Measurements from ENCODE around the gene IRX4.

DNA sequence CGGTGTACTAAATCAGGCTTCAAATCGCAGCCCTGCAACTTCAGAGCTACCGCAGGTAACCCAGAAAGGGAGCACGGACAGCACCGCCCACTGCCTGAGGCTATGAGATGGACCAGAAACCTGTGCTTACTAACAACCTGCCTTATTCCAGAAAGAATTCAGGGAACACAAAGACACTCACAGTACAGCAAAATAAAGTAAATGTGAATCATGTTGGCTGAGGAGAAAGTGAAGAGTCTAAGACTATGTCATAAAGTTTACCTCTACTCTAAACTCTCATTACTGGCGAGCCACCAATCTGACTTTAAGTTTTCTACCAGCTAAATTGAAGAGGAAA, 106.0 kb upstream of the LPCAT1 start:
- PRO-cap: no peak
- RAMPAGE, long total RNA: no peak

- PRO-cap: no peak
- RAMPAGE, long total RNA: no peak
Measured at GRCh38 chr5:1724857-1725636, 74.6 kb downstream of the MRPL36 start.

DNA sequence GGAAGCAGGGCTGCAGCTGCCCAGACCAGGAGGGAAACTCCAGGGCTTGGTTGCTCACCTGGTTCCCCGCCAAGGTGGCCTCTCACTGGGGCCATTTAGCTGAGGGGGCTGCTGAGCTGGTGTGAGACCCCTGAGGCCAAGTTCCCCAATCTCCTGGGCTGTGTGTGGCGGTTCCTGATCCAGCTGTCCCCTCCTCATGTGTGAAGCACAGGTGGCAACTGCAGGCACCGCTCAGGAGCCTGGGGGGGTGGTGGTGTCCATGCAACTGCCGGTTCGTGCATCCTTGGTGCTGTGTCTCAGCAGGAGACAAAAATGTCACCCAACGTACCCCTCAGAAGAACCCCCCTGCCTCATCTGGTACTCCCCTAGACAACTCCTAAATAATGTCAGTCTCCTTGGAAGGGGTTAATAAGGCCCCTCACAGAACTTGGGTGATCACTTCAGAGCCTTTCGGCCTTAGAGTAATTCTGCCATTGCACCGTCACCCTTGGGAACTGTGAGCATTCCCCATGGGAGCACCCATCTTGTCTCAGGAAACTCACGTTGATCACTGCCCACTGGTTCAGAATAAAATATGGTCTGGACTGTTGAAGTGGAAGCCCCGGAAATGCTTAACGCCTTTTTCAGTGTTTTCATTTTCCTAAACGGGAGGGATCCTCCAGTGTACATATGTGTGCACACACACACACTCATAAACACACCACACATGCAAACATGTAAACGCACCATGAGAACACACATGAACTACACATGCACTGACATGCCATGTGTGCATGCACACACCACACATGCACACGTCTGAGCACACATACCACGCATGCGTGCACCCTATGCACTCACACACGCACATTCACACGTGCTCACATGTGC, 17.4 kb downstream of the MRPL36 start:
- PRO-cap: no peak
- RAMPAGE, long total RNA: no peak

- PRO-cap: no peak
- RAMPAGE, long total RNA: no peak
Measured at GRCh38 chr5:1798647-1799724, 651 bp downstream of the MRPL36 start.

DNA sequence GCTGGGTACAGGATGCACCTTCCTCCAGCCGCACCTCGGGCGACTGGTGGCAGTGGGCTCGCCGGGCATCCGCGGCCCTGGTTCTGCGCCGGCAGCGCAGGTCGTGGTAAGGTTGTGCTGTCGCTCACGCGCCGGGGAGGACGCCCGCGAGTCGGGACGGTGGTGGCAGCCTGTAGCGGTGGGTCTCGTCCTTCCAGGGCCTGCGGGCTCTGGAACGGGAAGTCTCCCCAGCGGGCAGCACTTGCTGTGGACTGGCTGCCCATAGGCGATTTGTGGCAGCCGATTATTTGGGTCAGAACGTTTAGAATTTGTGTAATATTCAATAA, 315 bp downstream of the NDUFS6 start:
- PRO-cap: no peak
- RAMPAGE, long total RNA: no peak

- PRO-cap: no peak
- RAMPAGE, long total RNA: no peak
Measured at GRCh38 chr5:1882822-1883617, at the start of gene IRX4. TSS of gene IRX4 (minus strand) at chr5:1882925.

- PRO-cap: no peak
- RAMPAGE, long total RNA: no peak
Measured at GRCh38 chr5:1883618-1884082, 925 bp upstream of the IRX4 start.

DNA sequence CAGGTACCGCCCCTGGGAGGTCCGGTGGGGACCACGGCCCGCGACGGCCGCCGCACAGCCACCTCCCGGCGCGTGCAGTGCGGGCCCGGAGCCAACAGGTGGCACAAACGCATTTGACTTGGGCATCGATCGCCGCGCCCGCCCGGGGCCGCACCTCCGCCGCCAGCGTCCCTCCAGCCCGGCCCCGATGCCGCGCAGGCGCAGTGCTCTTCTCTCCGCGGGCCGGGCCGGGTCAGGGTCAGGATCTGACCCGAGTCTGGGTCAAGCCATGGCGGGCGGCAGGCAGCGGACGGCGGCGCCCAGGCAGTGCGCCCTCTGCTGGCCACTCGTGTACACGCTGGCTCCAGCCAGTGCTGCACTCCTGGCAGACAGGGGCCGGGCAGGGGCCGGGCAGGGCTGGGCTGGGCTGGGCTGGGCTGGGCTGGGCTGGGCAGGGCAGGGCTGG, 155.8 kb upstream of the IRX4 start:
- PRO-cap: no peak
- RAMPAGE, long total RNA: no peak

DNA sequence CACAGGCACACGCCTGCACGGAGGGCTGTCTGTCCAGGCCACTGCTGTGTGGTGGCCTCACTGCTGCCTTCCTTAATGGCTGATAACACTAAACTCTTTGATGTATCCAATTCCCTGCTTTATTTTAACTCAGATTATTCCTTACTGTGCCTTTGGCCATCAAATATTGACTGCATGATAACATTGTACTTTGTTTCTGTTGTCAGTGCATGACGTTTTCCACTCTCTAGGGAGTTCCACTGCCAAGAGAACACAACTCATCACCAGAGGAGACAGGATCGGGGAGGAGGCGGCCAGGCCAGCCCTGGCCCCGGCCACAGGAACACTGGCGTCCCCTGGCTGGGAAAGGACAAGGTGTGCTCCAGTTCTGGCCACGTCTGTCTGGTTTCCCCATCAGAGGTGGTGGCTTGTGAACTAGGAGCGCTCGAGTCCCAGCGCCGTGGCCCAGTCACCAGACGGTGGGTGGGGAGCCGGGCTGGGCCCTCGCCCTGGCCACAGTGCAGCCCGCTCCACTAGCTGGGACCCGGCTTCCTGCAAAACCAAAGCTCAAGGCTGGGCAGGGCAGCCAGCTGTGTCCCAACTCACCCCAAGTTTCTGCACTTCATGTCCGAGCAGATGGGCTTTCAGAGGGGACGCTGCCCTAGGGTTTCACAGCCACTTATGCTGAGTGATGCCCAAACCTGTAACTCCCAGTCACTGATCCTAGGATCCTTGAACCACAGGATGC, 211.9 kb upstream of the IRX4 start:
- PRO-cap: no peak
- RAMPAGE, long total RNA: no peak

- PRO-cap: no peak
- RAMPAGE, long total RNA: no peak
Measured at GRCh38 chr5:2749174-2749920, 2.1 kb downstream of the IRX2 start.

- PRO-cap: unidirectional peak, minus-strand start at chr5:3287537
- RAMPAGE, long total RNA: no peak
Measured at GRCh38 chr5:3287409-3287650, 308.3 kb upstream of the IRX1 start.

GRCh38 chr5:5271805-5272230, 131.7 kb downstream of the ADAMTS16 start:
- PRO-cap: no peak
- RAMPAGE, long total RNA: no peak

- PRO-cap: unidirectional peak, minus-strand start at chr5:5532942
- RAMPAGE, long total RNA: no peak
Measured at GRCh38 chr5:5532810-5533161, 110.3 kb downstream of the ICE1 start.

DNA sequence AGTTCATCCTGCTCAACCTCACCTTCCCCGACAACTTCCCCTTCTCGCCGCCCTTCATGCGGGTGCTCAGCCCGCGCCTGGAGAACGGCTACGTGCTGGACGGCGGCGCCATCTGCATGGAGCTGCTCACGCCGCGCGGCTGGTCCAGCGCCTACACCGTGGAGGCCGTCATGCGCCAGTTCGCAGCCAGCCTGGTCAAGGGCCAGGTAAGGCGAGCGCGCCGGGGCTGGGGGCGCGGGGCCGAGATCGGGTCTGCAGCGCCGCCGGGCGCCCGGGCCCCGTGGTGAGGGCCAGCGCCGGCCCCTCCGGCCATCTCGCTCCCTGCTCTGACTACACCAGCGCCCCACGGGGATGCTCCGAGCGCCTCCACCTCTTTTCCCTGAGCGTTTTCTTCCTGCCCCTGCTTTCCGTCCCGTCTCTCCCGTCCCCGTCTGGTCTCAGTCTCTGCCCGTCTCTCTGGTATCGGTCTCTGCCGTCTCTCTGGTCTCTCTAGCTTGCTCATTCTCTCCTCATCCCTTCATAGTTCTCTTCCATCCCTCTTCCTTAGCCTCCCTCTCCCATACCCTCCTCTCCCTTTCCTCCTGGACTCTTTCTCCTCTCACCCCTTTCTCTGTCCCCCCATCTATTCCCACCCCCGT, 502 bp downstream of the UBE2QL1 start:
- PRO-cap: no peak
- RAMPAGE, long total RNA: no peak

DNA sequence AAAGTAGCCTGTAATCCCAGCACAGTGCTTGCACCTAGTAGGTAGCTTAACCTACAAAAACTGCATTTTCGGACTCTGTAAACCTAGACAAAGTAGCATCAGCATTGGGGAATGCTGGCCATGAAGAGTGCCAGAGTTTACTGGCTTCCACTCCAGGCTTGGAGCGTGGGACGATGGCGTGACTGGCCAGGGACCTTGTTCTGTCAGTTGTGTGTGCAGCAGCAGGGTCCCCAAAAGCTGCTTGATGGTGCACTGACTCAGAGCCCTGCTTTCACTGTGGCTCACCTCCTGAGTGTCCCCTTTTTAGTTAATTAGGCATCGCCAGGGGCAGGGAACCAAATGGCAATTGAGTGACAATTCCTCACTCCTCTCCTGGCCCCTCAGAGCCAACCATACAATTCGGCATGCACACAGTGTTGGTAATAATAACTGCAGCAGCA, 4.0 kb downstream of the UBE2QL1 start:
- PRO-cap: no peak
- RAMPAGE, long total RNA: no peak

DNA sequence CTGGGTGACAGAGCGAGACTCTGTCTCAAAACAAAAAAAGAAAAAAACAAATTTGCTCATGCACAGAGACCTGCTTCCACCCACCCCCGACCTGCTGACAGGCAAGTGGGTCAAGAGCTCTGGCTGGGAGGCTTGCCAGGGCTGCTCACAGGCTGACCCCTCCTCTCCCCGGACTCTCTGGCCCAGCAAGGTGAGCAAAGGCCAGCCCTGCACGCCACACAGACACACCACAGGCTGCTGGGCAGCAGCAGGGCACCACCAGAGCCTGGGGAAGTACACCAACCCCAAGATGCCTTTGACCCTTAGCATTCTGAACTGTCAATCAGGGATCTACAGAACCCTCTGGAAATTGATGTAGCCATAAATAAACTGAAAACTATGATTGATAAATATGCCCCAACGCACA, 29.2 kb downstream of the NSUN2 start:
- PRO-cap: no peak
- RAMPAGE, long total RNA: no peak

- PRO-cap: no peak
- RAMPAGE, long total RNA: no peak
Measured at GRCh38 chr5:6656355-6656878, 23.2 kb downstream of the SRD5A1 start.

- PRO-cap: no peak
- RAMPAGE, long total RNA: no peak
Measured at GRCh38 chr5:6832881-6833535, 119.8 kb downstream of the TENT4A start.

DNA sequence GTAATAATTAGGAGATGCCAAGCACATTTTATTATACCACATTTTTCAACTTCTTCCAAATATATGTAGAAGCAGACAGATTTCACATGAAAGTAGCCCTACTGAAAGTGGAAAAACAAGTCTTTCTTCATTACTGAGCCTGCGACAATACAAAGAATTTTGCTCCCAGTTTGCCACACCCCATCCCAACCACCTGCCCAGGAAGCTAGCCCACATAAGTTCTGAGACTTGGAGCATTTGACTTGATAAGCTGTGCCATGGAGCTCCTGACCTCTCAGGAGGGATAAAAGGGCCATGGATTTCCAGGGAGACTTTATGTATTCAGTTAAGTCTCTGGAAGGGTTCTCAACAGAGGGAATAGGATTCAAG, 249.0 kb upstream of the ADCY2 start:
- PRO-cap: no peak
- RAMPAGE, long total RNA: no peak

DNA sequence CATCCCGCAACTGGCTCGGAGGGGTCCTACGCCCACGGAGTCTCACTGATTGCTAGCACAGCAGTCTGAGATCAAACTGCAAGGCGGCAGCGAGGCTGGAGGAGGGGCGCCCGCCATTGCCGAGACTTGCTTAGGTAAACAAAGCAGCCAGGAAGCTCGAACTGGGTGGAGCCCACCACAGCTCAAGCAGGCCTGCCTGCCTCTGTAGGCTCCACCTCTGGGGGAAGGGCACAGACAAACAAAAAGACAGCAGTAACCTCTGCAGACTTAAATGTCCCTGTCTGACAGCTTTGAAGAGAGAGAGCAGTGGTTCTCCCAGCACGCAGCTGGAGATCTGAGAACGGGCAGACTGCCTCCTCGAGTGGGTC, 225.1 kb upstream of the ADCY2 start:
- PRO-cap: no peak
- RAMPAGE, long total RNA: no peak